ENCODE measurements around the genes FRMPD2, ASAH2B and A1CF.

DNA sequence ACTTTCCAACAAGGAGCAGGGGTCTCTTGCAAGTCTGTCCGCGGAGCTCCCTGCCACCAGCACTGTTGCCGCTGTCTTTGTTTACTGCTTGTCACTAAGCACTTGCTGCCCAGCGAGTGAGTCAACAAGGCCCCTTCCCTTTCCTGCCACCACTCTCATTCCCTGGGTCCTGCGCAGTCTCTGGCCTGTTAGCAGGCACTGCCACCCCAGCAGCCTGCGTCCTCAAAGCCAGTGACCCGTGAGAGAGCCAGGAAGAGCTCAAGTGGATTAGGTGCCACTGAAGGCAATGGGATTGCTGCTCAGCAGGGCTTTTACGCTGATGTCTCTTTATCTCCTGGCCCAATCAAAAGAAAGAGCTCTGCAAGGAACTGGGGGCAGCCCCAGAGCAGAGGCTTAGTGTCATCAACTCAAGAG is at the start of gene FRMPD2:
FRMPD2 (minus strand) TSS at position 86 of the 414 bp plus-strand sequence.
- RRBS: no CpG with 5 or more reads among the region's 8 CpGs

- RRBS: no CpG with 5 or more reads among the region's 2 CpGs
Measured at GRCh38 chr10:48389437-48390275, 83.2 kb downstream of the MAPK8 start.

- RRBS: no CpG with 5 or more reads among the region's 7 CpGs
Measured at GRCh38 chr10:48606712-48607600, 2.1 kb upstream of the ARHGAP22 start.

DNA sequence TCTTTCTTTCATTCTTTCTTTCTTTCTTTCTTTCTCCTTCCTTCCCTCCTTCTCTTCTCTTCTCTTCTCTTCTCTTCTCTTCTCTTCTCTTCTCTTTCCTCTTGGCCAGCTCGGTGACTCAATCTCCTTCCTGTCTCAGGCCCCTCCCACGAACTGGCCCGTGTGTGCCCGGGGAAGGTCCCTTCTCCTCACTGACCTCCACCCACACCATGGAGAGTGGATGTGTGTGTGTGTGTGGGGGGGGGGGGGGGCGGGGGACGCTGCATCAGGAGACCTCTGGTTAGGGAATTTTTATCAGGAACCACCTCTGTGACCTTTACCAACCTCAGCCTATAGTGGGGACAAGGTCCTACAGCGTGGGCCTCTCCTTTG is 29.7 kb upstream of the WDFY4 start:
- RRBS: no CpG with 5 or more reads among the region's 7 CpGs

DNA sequence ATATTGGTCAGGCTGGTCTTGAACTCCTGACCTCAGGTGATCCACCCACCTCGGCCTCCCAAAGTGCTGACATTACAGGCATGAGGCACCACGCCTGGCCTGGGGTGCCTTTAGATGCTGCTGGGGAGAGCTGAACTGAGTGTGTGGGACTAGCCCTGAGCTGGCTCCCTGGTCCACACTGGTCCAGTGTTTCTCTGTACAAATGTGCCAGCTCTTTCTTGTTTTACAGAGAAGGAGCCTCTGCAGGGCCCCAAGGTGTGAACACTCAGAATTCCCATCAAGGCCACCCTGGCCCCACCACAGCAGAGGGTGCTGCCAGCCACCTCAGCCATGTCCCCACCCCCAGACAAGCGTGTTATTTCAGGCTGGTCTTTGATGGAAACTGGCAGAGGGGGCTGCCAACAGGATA is 68.4 kb upstream of the LRRC18 start:
- RRBS: no CpG with 5 or more reads among the region's 3 CpGs

- RRBS: no CpG with 5 or more reads among the region's 11 CpGs
Measured at GRCh38 chr10:49155081-49155962, 21.5 kb upstream of the FAM170B start.

- RRBS: no CpG with 5 or more reads among the region's 3 CpGs
Measured at GRCh38 chr10:49183648-49184065, 4.5 kb downstream of the TMEM273 start.

GRCh38 chr10:49186338-49187758 is 1.3 kb downstream of the TMEM273 start:
- RRBS: no CpG with 5 or more reads among the region's 16 CpGs

- RRBS: no CpG with 5 or more reads among the region's 6 CpGs
Measured at GRCh38 chr10:49470154-49470747, 68.7 kb downstream of the ERCC6 start.

DNA sequence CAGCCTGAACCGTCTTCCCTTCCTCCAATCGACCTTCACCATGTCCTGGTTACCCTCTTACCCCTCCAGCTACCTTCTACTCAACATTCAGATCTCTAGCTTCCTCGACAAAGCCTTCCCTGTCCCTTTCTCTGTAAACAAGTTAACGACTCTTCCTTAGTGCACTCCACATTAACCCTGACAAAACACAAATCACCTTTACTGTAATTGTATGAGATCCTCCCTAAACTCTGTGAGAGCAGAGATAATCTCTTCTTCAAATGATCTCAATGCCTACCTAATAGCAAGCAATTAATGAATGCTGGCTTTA is 42.9 kb downstream of the ERCC6 start:
- RRBS: no CpG with 5 or more reads among the region's 4 CpGs

DNA sequence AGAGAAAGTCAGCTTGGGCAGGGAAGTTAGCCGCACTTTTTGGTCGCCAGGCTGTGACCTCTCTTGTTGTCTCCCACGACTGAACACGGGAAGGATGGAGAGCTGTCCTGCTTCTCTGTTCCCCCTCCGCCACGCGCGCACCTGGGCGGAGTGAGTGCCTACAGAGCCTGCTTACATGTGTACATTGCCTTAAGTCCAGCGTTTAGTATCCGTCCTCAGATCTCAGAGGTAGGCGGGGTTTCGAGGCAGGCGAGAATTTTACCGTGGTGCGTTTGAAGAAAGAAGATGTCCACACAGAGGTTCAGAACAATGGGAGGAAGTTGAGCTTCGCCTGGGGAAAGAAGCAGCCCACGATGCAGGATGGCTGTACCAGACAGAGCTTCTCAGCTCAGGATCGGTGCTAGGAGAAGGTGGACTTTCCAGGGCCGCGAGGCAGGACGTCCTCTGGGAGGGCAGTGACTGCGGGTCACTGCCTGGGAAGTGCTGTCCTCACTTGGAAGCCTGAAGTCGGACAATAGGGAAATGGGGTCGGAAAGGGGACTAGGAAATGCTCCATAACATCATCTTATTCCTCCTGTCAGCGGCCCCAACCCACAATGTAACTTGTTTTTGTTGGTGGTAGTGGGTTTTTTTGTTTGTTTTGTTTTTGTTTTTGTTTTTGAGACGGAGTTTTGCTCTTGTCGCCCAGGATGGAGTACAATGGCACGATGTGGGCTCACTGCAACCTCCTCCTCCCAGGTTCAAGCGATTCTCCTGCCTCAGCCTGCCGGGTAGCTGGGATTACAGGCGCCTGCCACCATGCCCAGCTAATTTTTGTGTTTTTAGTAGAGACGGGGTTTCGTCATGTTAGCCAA is 702 bp upstream of the ERCC6 start:
- RRBS: no CpG with 5 or more reads among the region's 34 CpGs

DNA sequence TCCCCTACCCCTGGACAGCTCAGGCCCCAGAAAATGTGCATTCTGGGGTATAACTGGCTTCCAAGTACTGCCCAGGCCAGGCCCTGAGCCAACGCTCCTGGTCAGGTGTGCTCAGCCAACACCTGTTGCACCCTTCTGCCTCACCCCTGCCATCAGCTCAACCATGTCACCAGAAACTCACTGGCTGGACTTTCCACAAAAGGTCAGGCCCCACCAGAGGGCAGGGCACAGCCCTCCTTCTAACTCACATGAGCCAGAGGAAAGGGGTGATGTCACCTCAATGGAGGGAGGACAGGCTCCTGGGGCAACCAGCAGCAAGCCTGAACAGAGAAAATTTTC is 2.3 kb downstream of the OGDHL start:
- RRBS: no CpG with 5 or more reads among the region's 1 CpG

- RRBS: no CpG with 5 or more reads among the region's 9 CpGs
Measured at GRCh38 chr10:49760420-49761369, 1.4 kb downstream of the OGDHL start.

DNA sequence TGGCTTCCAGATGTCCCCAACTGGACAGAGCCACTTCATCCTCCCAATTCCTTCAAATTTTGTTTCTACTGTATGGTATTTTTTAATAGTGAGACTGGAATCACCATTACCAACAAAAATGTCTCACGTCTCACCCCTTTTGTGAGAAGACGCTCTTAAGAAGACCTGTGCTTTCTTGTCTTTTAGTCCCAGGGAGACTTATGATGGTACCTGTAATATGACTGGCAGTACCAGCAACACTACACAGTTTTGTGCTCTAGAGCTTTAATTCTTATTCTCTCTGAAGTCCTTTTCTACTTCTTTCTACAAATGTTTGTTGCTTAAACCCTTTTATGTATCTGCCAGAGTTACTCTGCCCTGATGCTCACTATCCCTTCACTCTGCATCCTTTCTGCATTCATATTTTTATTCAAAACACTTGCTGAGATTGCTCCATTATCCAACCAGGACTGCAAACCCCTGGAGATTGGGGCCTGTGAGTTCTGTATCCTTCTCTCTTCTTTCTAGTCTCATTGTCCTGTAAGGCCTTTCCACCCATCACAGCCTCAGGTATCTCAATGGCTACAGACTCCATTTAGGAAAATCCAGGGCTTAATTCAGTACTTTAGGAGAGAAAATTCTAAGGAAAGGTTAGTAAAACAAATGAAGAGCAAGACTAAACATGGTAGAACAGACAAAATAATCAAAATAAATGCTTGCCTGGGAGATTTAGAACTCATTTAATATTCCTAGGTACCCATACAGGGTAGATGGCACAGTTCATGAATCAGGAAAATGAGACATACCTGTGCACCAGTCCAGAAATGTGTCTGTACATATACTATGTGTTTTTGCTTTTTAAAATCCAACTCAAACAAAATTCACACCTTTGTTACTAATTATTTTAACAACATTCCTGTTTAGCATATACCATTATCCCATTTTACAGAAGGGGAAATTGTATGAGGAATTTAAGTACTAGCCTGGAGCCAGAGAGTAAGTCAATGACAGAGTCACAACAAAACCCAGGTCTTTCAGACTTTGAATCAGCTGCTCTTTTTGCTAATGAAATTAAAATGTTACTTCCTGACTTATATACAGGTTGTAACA is 82.1 kb upstream of the ASAH2 start:
- RRBS: no CpG with 5 or more reads among the region's 2 CpGs

GRCh38 chr10:50622674-50623140 is 1.0 kb downstream of the SGMS1 start:
- RRBS: 3% methylated on average over 5 of the region's 35 CpGs

DNA sequence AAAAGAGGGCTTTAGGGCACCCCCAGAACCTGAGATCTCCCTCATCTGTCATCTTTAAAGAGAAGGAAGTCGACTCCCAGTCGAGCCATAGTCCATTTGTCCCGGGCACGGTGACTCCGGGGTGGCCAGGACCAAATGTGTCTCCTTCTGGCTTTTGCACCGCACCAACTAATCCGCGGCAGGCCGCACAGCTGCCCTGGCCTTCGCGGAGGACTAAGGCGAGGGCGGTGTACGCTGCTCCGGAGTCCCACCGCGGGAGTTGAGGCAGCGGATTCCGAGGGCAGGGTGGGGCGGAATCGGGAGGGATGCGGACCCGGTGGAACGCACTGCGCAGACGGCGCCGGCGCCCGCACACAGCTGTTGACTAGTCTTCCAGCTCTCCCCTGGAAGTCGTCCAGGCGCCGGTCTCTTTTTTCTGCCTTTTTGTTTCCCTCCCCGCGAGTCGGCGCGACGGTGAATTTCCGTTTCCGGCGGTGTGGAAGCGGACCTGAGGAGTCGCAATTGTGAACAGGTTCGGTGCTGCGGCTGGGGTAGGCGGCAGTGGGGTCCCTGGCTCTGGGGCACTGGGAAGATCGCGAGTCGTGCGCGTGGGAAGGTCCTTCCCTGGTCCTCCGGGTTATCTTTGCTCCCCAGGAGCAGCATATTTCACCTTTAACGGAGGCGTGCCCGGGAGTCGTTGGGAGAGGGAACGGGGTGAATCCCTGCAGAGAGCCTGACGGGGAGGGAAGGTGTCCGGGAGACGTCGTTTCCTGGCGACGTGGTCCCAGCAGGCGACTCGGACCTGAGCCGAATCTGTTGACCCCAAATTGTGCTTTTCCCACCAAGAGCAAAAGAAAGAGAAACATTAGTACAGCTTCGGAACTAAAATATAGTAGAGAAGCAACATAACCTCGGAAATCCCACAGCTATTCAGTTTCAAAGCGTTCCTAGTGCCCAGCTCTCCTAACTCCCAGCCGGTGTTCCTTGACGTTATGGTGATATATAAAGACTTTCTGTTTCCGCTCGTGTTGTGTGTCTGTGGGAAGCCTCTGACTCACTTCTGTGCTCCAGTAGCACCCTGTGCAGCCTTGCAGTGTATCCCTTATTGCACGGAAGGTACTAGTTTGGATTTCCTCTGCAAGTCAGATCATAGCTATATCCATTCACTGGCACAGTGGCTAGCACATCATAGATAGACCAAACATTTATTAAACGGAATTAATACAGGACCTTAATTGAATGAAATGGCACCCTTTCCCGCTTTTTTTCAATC is at the start of gene ASAH2B:
ASAH2B (plus strand) TSS at position 464 of the 1,252 bp plus-strand sequence.
- RRBS: 2% methylated on average over 16 of the region's 77 CpGs

DNA sequence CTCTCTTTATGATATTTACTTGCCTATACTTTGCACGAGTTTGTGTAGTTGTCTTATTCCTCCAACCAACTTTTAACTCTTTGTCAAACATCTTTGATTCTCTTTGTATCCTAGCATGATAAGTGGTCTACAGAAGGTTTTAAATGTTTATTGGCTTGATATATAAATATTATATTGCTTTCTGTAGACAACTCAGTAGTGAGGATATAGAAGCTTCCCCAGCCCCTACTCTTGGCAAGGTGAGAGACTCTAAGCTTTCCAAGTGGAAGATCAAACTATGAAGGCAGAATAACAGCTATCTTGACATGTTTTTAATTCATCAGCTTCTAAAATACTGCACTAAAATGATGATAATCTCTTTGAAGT is 65.6 kb downstream of the A1CF start:
- RRBS: no CpG with 5 or more reads among the region's 1 CpG

GRCh38 chr10:50885285-50885902 is at the start of gene A1CF:
Gene A1CF (minus strand): TSS chr10:50885627.
- RRBS: no CpG with 5 or more reads among the region's 8 CpGs

All from AG08470 (cell line).